Measurements from ENCODE around the gene STEAP2.

DNA sequence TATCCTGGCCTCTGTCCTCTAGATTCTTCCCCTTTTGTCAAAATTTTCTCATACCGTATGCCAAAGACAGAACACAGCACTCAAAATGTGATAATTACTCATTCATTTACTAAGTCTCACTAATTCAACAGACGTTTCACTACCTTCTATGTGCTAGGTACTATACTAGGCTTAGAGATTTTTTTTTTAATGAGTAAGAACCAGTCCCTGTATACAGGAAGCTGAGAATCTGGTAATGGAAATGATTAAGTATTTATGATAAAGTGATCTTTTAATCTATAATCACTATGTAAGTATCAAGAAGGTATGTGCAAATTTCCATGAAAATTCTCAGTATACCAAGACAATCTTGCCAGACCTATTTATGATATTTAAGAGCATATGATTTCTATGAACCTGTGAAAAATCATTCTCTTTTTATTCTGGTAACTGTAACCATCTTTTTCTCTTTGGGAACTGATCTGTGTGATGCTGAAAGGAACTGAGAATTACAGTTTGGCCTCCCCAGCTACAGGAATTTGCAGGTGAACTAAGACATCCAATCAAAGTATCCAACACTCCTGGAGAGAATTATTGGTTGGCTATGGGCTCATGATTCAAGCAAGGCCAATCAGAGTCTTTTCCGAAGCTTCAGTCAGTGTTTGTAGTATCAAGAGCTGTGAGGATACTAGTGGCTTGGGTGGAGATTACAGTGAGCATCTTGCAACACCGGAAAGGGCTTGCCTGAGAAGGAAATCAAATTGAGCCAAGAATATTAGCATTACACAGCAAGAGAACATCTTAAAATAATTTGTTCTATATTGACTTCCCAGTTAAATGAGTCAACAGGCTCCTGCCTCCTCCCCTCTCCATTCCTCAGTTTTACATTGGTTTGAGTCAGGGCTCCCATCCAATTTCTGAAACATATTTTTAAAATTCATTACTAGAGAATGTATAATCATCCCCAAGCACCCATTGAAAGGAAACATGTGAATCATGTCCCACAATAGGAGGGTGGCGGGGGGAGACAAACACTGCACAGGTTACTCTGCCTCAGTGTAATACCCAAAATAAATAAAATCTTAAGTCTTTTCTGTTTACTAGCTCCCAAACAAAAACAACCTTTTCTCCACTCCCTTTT, 127.6 kb downstream of the ELAPOR2 start:
- PRO-cap = no peak

DNA sequence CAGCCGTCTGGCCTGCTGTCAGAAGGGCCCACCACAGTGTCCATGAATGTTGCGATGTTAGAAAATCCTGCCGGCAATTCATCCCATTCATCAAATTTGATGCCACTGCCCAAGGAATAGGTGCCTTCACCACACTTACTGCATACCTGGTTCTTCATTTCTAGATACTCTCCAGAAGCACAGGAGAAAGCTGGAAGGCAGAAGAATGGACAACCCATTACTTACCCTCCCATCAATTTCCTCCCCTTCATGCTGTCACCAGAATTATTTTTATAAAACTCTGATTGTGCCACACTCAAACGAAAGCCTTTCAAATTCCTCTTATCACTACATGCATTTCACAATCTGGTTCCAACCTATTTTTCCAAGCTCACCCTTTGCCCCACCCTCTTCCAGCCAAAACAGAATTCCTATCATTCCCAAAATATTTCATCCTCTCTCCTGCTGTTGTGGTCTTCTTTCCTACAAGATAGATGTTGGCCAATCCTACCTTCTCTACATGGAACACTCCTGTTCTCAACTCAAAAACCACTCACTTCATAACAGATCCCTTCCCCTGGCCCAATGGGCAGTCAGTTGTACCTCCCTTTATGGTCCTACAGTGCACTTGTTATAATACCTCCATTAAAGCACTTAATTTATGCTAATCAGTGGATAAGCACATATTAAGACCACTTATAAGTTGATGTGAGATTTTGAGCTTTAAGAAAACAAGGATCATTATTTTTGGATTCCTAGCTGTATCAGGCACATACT, 111.5 kb downstream of the ELAPOR2 start:
- PRO-cap = no peak

GRCh38 chr7:87166225-87166655, 14.0 kb downstream of the DMTF1 start:
- PRO-cap = no peak

DNA sequence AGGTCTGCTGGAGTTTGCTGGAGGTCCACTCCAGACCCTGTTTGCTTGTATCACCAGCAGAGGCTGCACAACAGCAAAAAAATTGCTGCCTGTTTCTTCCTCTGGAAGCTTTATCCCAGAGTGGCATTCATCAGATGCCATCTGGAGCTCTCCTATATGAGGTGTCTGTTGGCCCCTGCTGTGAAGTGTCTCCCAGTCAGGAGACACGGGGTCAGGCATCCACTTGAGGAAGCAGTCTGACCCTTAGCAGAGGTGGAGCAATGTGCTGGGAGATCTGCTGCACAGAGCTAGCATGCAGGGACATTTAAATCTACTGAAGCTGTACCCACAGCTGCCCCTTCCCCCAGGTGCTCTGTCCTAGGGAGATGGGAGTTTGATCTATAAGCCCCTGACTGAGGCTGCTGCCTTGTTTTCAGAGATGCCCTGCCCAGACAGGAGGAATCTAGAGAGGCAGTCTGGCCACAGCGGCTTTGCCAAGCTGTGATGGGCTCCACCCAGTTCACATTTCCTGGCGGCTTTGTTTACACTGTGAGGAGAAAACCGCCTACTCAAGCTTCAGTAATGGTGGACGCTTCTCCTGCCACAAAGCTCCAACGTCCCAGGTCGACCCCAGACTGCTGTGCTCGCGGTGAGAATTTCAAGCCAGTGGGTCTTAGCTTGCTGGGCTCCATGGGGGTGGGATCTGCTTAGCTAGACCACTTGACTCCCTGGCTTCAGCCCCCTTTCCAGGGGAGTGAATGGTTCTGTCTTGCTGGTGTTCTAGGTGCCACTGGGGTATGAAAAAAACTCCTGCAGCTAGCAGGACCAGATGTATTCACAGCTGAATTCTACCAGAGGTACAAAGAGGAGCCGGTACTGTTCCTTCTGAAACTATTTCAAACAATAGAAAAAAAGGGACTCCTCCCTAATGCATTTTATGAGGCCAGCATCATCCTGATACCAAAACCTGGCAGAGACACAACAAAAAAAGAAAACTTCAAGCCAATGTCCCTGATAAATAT, 26.4 kb upstream of the CROT start:
- PRO-cap = no peak

- PRO-cap = unidirectional peak, plus-strand start at chr7:87598441
These were observed 2.5 kb downstream of the ABCB1 start for GRCh38 chr7:87598183-87598606.

GRCh38 chr7:87712488-87713070, 84.4 kb downstream of the RUNDC3B start:
- PRO-cap = no peak

- PRO-cap = no peak
These were observed 107.1 kb downstream of the RUNDC3B start for GRCh38 chr7:87735222-87735824.

DNA sequence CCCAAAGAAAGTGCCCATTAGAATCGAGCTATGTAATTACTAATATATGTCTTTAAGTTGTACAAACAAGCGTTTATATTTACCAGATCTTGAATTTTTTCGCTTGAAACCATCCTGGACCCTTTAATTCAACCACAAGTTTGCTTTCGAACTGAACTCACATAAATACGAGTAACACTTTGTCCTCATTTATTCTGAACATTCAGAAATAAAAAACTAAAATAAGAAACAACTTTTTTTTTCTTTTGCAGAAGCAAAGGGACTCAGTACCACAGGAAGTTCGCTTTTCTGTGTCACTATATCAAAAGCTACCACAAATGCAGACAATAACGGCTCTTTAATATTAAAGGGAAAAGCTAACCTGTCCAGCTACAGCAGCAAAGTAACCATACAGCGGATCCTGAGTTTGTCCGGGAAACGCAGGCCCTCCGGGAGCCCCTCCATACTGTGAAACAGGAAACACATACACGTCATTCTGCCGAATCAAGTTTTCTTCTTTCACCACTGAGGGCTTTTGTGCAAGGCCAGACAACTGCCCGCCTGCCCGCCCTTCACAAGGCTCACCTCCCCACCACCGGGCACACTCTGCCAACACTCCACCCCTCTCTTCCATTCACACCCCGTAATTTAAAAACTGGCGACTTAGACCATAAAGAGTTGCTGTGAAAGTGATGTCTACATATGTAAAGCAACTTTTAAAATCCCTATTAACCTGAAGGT, 1.2 kb downstream of the SRI start:
- PRO-cap = no peak

GRCh38 chr7:88792443-88792642, 3.2 kb downstream of the TEX47 start:
- PRO-cap = no peak

DNA sequence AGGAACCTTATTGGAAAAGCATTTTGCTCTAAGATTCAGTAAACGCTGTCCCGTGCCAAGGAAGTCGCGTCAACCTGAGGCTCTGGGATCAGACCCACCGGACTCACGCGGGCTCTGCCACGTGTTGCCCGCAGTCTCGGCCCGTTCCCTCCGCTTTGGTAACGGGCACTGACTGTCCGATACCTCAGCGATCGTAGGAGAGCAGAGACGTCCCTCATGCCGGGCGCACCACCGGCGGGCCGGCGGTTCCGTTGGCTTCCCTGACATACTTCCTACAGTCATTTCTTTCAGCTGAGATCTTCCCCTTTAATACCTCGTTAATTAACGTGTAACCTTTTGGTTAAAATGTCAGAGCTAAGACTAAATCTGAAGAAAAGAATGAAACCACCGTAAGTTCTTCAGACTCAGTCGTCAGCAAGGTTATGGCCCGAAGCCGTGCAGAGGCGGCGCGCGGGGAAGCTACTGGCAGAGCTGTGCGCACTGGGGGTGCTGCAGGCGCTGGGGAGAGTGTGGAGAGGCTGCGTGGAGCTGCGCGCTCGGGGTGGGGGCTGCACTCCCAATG, 35.7 kb upstream of the STEAP1 start:
- PRO-cap = no peak

DNA sequence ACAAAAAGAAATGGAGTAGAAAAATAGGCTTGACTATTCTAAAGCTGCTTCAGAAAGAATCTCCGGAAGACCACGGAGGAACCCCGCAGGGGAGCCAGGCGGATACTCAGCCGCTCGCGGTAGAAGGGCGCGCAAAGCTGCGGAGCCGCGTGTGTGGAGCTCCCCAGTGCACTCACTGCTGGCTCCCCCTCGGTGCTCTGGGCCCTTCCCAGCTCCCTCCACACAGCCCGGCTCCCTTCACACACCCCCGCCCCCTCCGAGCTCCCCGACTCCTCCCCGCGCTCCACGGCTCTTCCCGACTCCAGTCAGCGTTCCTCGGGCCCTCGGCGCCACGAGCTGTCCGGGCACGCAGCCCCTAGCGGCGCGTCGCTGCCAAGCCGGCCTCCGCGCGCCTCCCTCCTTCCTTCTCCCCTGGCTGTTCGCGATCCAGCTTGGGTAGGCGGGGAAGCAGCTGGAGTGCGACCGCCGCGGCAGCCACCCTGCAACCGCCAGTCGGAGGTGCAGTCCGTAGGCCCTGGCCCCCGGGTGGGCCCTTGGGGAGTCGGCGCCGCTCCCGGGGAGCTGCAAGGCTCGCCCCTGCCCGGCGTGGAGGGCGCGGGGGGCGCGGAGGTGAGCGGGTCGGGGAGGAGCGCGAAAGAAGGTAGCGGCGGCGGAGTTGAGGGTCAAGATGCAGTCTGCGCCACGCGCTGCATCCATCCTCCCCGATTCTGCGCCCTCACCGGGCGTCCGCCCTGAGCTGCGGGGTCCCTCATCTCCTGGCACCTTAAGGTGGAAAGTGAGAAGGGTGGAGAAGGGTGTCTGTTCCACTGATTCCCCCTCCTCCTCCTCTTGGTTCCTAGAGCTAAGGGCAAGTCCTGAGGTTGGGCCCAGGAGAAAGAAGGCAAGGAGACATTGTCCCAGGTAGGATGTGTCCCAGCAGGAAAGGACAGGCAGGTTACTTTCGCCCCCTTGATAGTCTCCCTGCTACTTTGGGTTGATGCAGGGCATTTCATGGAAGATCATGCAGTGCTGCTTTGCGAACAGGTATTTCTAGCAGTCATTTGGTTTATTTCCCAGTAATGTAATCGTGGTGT, at the start of gene STEAP2:
STEAP2 (plus strand) TSS at position 304 of the 1,073 bp plus-strand sequence.
- PRO-cap = bidirectional peak, plus-strand start at position 304 of the sequence, minus-strand start at position 199 of the sequence

DNA sequence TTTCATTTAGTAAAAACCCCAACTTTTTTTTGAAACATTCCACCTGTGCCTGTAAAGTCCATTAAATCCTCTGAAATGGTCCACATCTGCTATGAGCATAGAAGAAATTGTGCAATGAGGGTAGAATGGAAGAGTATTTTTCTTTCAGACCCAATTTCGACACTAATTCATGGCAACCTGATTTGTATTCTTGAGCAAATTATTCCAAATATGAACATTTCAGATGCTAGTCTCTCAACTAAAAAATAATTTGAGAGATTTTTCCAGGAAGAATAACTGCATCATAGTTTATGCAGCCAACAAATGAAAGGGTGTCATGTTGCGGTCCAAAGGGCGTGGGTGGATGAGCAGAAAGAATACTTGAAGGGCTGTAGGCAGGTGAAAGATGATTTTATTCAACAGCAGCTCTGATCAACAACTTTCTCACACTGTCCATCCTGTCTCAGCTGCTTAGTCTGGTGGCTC, 11.3 kb downstream of the STEAP2 start:
- PRO-cap = no peak

GRCh38 chr7:90411672-90412093, 8.4 kb downstream of the CLDN12 start:
- PRO-cap = no peak

DNA sequence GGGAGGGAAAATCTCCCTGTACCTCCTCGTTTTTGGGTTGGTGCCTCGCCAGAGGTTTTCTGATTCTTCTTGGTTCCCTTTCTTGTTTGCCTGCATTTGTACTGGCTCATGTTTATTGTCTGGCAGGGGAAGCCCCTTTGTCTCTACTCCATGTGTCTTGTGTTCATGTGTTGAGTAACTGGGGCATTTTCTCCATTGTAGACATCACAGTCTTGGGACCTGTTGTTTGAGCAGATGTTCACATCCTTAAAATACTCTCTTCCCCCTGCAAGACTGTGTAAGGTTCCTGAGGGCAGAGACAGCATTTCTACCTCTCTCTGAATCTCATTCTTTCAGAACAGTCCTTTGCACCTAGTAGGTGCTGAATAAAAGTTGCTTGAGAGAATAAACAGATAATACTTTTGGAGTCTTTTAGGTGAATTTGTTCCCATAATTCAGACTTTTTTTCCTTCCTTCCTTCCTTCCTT, 25.1 kb downstream of the CDK14 start:
- PRO-cap = no peak

- PRO-cap = no peak
These were observed 123.0 kb downstream of the CDK14 start for GRCh38 chr7:90718938-90719762.

- PRO-cap = no peak
These were observed 167.0 kb downstream of the CDK14 start for GRCh38 chr7:90763087-90763553.

- PRO-cap = no peak
These were observed 4.8 kb downstream of the MTERF1 start for GRCh38 chr7:91875712-91876037.

- PRO-cap = no peak
These were observed 34.7 kb downstream of the CYP51A1 start for GRCh38 chr7:92099579-92100046.

- PRO-cap = no peak
These were observed 876 bp downstream of the ANKIB1 start for GRCh38 chr7:92246731-92246968.

- PRO-cap = no peak
These were observed 28.9 kb downstream of the RBM48 start for GRCh38 chr7:92557402-92557943.

Data from ileum (tissue), 1 donor.